SJCRH30 (cell line): ENCODE measurements around a stretch of chr21.

DNA sequence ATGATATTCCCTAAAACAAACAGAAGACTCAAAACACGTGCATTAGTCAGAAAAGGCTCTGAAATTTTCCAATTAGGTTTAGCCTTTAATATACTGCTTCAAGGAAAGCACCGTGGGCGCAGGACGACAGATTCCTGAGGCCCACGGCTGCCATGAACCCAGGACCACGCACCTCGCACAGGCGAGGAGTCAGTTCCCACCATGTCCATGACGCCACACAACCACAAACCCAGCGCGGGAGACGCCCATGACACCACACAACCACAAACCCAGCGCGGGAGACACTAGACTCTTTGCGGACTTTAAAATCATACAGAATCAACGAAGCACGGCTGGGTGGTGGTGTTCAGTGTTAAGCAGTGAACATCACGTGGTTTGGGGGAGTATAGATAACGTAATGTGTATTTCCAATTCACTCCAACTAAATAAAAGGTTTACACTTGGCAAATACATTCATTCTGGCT, 19.2 kb downstream of the PTTG1IP start:
- RAMPAGE, long total RNA, result no peak

DNA sequence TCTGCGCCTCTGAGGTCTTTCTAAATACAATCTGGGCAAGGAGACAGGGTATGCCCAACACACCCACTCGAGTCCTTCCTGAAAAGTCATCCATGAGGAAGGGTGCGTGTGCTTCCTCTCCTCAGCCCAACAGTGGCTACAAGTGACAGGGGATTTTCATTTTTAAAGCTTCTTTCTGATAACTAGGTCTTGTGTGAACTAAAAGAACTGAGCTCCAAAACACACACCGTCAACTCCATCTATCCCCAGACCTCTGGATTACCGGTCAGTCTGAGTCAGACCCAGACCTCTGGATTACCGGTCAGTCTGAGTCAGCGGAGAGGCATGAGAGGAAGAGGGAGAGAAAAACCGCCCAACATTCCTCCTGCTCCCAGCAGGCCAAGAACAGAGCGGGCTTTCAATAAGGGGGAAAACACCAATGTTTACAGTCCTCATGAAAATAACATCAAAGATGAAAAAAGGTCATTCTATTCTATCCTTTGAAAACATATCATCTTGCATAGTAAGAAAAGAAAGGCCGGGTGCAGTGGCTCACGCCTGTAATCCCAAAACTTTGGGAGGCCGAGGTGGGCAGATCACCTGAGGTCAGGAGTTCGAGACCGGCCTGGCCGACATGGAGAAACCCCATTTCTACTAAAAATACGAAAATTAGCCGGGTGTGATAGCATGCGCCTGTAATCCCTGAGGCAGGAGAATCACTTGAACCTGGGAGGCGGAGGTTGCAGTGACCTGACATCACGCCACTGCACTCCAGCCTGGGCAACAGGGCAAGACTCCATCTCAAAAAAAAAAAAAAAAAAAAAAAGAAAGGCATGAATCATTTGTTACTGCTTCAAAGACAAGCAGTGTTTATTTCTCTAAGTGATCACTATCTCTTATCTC, 3.5 kb downstream of the PTTG1IP start:
- RAMPAGE, long total RNA, result no peak

DNA sequence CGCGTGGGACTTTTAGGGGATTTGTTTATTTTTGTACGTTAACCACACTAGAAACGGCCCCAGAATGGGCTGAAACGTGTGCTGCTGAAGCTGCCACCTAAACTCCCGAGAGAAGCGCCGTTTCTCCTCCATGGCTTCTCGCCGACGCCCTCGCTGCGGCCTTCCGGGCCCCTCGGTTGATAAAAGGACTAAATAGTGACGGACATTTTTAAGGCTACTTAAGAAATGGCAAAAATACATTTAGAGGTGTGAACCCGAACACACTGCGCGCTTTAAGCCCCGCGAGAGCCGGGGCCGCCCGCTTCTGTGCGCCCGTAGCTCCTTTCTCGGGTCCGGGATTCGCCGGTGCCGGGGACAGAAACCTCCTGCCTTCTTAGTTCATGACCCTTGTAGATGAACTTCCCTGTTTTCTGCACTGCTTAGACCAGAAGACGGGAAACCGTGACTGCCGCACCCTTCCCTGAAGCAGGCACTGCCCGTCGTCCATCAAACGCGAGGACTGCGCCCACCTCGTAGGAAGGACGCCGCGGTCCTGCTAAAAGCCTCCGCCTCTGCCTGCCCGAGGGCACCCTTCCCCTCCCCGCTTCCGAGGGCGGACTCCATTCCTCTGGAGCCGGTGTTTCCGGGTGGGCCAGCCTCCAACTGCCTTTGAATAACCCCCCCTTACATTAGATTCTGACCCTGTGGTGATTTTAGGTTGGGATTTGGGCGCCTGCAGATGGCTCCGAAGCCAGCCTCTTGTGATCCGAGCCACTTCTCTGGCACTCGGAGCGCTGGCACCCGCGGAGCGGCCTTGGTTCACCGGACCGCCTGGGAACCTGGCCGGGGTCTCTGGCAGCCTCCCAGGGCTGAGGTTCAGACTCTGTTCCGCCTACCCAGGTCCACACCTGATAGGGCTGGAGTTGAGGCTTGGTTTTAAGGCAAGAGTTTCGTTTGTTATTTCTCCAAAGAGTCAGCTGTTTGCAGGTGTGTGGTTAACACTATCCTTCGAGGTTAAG, 1.1 kb upstream of the PTTG1IP start:
- RAMPAGE, long total RNA, result no peak

DNA sequence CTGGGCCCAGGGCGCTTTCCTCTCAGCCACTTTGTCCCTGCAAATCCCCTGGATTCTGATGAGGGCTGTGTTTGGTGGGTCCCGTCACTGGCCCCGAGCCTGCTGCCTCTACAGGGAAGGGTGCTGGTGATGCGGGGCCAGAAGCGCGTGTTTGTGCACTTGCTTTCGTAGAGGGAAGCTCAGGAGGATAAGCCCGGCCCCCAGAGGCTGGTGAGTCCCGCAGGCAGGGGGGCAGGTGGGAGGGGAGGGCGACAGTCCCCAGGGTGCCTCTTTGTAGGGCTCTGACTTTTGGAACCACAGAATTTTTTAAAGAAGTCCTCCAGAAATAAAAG, 13.1 kb downstream of the ITGB2 start:
- RAMPAGE, long total RNA, result no peak

DNA sequence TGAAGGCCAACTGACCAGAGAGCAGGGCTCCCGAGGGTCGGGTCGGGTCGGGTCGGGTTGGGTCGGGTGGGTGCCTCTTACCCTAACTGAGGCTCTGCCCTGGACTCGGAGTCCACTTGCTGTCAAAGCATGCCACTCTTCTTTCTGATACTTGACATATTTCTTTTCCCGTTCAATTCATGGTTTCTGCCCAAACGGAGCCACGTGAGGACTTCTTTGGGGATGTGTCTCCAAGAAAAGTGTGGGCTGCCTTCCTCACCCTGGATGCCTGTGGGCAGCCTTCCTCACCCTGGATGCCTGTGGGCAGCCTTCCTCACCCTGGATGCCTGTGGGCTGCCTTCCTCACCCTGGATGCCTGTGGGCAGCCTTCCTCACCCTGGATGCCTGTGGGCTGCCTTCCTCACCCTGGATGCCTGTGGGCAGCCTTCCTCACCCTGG, 7.9 kb upstream of the ITGB2 start:
- RAMPAGE, long total RNA, result no peak

DNA sequence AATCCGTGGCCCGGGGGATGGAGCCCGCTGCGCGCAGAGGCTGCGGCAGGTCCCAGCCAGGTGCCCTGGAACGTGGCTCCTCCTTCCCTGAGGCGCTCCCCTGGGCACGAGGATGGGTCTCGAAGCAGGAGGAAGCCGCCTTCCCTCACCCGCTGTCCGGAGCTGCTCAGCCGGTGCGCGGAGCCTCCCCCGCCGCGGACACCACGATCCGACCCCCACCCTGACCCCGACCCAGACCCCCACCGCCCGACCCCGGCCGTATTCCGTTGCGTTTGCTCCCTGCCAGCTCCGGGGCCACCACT, 8.0 kb upstream of the SLX9 start:
- RAMPAGE, long total RNA, result no peak

DNA sequence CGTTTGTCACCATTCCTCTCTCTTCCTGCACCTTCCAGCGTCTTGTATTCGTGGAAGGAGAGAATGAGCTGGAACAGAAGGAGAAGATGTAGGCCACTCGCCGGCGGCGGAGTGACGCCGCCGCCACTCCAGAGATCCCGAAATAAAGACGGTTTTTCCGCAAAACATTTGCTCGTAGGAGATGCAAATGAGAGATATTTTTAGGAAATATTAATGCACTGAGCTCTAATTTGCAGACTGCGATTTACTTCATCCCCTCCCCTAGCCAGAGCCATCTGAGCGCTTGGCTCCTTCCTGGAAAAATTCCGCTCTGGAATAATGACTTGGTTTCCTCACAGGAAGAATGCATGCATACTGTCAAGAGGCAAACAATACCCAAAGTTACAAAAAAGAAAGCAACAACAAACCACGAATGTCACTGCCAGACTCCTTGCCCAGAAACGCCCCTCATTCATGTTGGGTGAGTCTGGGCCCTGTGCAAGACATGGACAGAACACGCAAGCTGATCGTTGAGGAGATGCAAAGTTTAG, 18.0 kb upstream of the ADARB1 start:
- RAMPAGE, long total RNA, result no peak

DNA sequence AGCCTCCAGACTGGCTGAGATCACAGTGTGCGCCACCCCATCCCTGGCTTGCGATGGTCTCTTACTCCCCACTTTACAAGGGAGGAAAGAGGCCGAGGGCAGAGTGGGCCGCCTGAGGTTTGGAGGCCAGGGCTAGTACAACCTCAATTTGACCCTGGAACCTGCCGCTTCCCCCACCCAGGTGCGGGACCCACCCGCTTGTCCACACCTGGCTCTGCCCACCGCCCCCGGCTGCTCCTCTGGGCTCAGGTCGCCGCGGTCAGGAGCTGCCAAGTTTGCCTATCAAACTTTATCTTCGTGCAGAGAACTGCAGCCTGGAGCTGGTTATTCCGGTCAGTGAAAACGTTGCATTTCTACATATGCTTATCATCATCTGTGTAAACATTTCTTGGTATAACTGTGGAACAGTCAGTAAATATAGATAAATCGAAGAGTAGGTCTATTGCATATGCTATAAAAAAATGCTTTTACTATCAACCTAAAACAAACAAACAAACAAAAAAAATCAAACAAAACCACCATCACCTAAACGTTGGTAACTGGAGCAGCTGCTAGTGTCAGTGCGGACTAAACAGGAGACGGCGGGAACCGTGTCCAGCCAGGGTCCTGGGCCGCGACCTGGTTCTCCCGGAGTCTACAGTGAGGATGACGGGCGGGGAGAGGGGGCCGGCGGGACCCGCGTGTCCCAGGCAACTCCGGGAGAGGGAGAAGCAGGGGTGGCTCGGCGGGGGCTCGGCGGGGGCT, 943 bp upstream of the ADARB1 start:
- RAMPAGE, long total RNA, result no peak

DNA sequence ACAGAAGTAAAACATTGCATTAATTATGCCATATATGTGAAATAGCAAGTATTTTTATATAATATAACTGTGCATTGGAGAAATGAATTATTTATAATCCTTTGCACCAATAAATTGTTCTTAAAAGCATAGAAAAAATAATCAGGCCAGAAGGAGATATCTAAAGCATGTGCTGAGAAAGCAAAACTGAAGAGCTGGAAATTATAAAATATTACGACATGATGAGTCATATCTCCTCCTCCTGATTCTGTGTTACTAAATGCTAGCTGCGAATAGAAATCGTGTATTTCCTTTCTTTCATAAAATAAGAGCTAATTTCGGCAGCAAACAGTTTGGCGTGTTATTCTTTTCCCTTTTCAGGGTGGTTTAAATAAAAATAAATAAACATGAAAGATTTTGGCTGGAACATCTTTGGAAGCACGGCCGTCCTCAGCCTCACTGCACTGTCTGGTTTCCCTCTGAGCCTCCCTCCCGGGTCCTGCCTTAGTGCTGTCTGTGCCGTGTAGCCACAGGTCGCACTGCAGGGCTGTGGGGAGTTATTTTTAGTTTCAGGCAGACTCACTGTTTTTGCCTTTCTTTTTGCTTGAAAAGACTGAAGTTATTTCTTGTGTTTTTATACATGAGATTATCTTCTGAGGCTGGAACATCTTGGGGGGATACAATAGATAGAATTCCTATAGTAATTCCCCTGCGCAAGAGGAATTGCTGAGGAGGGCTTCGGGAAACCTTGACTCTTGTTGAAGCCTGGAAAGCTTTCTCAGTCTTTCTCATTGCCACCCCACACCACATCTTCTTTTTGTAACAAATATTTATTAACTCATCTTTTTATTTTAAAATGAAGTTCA, 56.1 kb downstream of the ADARB1 start:
- RAMPAGE, long total RNA, result no peak

- RAMPAGE, long total RNA, result no peak
These were observed 77.8 kb downstream of the POFUT2 start for GRCh38 chr21:45209990-45210259.

DNA sequence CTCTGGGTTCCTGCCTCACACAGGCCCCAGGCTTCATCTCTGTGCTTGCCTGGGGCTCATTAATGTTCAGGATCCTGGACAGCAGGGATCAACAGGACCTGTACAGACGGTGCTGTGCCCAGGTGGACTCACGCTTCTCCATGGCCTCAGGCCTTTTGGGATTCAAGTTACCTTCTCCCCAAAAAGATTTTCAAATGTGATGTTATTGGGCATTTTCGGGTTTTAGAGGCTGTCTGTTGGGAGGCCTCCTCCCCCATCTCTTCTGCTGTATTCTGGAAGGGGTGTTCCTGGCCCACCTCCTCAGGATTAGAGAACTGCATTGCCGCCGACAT, 36.3 kb downstream of the POFUT2 start:
- RAMPAGE, long total RNA, result no peak

GRCh38 chr21:45262336-45263005, 25.2 kb downstream of the POFUT2 start:
- RAMPAGE, long total RNA, result no peak

- RAMPAGE, long total RNA, result no peak
These were observed 42.3 kb upstream of the POFUT2 start for GRCh38 chr21:45329558-45330838.

DNA sequence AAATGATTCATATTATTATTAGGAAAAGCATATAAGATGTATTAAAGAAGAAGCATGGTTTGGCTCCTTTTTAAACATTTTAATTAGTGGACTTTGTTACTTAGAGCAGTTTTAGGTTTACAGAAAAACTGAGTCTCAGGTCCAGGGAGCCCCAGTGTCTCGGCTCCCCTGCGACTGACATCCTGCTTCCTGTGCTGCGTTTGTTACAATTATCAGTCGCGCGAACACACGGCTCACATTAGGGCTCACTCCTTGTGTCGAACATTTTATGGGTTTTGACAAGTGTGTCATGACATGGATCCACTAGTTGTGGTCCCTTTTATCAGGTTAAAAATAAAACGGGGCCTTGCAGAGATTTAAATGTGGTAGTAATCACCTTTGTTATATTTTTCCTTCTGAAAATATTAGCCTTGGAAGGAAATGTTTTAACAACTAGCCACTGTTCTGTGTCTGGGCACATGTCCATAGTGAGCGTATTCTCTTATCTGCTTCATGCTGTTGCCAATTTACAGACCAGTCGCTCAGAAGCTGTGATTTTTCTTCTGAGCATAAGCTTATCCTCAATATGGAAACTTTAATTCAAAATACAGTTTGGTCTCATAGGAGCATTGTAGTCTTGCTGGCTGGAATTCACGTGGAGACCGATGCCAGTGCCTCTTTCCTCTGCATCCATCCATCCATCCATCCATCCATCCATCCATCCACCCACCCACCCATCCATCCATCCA, 52.2 kb upstream of the POFUT2 start:
- RAMPAGE, long total RNA, result no peak

DNA sequence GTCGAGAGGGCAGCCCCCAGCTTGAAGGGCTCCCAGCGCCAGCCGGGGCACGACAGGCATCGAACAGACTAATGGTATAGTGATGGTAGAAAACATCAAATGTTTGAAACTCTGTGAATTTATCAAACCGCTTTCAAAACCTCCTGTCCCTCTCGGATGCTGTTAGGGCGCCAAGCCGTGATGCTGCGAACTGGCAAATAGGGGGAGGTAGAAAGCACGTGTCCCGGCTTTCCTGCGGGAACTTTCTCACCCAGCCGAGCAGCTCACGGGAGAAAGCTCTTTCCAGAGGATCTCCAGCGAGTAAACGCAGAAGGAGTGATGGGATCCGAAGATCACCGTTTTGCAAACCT, 57.7 kb upstream of the COL18A1 start:
- RAMPAGE, long total RNA, result no peak

DNA sequence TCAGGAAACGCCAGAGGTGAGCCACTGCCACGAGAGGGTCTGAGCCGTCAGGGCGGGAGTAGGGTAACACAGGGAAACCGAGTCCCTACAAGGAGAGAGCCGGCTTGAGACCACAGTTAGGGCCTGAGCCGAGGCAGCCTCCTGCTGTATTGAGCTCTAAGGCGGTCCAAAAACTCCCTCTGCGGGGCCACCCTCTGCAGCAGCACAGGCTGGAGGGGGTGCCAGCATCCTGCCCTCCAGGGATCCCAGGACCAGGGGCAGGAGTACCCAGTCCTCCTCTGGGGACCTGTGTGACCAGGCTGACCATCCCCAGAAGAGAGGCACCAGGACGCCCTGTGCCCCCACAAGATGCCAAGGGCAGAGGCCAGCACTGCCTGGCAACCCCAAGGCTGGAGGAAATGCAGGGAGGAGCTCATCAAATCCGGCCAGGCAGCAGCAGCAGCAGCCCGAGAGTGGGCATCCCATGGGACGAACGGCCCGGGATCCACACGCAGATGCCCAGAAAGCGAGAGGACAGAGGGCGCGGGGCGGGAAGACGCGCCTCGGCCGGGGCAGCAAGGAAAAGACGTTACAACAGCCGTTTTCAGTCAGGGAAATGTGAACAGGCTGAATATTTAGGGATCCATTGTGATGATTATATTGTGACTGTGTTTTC, 57.2 kb upstream of the COL18A1 start:
- RAMPAGE, long total RNA, result no peak

DNA sequence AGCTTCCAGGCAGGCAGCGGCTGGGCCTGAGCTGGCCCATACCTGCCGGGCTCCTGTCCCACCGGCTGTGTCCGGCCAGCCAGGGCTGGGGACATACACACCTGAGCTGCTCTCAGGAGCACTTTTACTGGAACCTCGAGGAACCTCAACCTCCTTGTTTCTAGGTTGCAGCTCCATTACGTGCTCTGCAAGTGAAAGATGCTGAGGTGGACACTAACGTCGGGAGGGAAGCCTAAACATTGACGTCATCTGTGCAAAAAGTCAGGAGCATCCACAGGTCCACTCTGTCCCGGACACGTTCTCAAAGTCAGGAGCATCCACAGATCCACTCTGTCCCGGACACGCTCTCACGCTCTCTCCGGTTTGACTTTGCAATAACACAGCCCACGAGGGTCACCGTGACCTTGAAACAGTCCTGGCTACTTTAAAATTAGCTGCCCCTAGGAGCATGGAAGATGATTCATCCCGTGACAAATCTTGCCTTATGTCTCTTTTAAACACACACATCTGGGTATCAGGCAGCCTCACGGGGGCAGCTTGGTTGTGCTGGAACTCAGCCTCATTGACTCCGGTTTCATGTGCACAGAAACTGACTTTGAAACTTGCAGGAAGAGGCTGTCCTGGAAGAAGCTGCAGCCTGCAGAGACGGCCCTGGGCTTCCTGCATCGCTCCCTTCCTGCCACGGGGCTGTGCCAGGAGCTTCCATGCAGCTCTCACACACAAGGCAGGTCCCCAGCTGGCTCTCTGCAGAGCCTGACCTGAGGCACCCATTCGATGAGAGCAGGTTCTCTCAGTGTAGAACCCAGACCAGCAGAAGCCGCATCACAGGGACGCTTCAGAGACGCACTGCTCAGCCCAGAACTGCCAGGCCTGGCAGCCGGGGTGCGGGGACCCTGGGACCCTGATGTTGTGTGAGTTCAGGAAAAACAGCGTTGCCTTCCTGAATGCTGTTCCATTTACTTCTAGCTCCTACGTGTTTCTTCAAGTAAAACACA, 18.1 kb upstream of the COL18A1 start:
- RAMPAGE, long total RNA, result no peak

- RAMPAGE, long total RNA, result no peak
These were observed 16.9 kb upstream of the COL18A1 start for GRCh38 chr21:45388011-45388448.

GRCh38 chr21:45430216-45430858, 25.4 kb downstream of the COL18A1 start:
- RAMPAGE, long total RNA, result no peak

- RAMPAGE, long total RNA, result no peak
These were observed 27.9 kb downstream of the COL18A1 start for GRCh38 chr21:45432379-45433713.